Measurements from ENCODE around the gene MYRF.

DNA sequence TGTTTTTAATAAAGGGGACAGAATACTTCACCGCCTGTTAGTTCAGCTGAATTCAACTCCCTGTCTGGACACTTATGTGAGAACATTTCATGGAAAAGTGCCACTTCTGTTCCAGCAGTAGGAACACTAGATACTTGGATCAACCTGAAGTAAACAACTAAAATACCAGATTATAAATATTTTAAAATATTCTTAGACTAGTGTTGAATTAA lies 11.1 kb downstream of the ZP1 start:
- RRBS, result no CpG with 5 or more reads among the region's 1 CpG

- RRBS, result no CpG with 5 or more reads among the region's 2 CpGs
These were observed 11.5 kb downstream of the ZP1 start for GRCh38 chr11:60878774-60879272.

DNA sequence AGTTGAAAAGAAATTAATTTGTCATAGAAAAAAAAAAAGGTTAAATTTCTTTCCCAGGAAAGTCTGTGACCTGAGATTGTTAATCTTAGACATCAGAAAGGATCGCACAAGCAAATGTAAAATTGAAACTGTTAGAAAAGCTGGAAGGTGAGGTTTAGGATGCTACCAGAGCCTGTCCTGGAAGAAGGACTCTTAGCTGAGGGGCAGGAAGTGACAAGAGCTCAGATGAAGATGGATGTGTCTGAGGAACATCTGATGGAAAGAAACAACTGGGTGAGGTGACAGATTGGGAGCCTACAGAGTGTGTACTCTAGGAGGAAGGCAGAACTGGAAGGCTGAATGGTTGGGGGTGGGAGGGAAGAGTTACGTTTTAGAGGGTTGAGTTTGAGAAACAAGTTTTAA lies 2.0 kb upstream of the TMEM109 start:
- RRBS, result no CpG with 5 or more reads among the region's 2 CpGs

GRCh38 chr11:60925260-60925855 lies 1.1 kb downstream of the TMEM132A start:
- RRBS, result no CpG with 5 or more reads among the region's 11 CpGs

DNA sequence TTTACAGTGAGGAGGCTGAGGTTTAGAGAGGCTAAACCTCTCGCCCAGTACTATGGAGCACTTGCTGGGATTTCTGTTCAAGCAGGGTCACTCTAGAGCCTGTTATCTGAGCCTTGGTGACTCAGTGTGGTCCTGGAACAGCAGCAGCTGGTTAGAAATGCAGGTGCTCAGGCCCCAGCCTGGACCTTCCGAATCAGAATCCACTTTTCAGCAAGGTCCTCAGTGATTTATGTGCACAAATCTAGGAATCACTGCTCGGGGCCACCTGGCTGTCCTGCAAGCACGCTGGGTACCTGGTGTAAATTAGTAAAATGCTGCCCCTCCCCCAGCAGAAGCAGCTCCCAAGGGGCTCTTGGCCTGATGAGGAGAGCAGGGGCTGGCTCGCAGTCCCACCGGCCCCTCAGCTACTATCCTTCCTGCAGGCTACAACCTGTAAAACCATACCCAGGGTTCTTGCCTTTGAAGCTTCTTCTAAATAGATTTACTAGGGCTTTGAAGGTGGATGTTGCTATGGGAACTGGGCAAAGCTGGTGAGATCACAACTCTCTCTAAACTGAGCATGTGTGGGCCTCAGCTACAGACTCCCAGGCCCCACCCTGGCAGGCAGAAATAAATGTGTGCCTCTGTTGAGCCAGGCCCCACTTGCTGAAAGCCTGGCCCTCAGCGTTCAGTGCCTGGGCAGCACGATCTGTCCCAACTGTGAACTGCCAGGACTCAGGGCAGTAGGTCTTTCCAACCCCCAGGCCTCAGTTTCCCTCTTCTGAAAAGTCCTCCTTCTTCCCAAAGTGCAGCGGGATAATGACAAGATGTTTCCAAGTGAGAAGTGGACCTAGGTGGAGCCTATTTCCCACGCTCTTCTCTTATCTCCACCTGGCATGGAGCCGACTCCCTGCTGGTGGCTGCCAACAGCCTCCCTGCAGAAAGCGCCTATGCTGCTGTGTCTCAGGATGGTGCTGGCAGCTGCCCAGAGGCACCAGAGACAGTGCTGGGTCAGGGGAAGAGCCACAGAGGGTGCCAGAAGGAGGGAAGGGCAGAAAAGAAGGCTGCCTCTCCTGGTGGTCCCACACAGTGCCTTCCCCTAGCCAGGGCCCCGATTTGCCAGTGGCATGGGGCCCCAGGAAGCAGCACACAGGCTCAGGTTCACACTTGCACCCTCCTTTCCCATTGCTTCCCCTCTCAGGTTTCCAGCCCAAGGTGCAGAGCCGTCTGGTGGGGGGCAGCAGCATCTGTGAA lies 18.6 kb downstream of the CD5 start:
- RRBS, result no CpG with 5 or more reads among the region's 14 CpGs

DNA sequence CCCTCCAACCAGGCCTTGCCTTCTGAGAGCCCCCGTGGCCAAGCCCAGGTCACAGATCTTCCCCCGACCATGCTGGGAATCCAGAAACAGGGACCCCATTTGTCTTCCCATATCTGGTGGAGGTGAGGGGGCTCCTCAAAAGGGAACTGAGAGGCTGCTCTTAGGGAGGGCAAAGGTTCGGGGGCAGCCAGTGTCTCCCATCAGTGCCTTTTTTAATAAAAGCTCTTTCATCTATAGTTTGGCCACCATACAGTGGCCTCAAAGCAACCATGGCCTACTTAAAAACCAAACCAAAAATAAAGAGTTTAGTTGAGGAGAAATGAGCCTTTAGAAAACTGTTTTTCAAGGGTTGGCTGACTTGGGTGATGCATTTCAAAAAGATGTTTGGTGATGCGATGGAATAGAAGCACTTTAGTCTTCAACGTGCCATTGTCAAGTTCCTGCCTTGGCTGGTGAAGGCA lies 25.3 kb downstream of the CD5 start:
- RRBS, result no CpG with 5 or more reads among the region's 5 CpGs

GRCh38 chr11:61152679-61153157 lies 8.5 kb downstream of the VPS37C start:
- RRBS, result no CpG with 5 or more reads among the region's 6 CpGs

DNA sequence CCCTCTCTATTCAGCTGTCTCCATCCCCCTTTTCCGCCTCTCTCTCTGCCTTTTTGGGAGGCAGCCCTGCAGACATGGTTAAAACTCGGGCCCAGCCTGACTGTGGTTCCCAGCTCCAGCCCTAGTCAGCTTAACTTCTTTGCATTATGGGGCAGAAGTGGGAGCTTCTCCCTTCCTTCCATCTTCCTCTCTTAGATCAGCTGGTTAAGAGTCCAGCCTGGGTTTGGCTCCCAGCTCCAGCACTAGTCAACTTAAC lies 319 bp downstream of the PGA3 start:
- RRBS, result no CpG with 5 or more reads among the region's 2 CpGs

DNA sequence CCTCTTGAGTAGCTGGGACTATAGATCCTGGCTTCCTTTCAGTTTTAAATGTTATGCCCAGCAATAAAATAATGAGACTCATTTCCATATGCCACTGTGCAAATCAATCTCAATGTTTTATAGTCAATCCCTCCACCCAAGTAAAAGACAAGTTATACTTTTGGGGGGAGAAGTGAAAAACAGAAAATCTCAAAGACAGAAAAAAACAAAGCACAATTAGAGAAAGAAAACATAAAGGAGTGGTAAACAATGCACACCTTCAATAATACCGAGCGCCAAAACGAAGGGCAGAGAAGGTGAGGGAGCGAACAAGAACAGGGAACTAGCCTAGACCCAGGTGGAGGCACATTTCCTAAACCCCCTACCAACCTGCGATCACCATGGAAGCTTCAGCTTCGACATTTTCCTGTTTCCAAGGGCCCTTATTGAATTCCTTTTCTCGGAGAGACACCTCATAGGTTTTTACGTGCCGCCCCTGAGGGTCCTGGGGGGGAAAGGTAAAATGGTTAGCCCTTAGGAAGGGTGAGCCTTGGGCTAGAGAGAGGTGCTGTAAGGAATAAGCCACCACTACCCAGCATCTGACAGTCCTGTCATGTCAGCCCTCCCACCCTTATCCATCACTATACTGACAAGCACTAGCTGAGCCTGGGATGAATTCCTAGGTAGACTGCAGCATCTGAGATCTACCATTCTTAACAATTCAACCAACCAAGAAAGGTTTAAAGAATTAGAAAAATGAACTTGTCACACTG lies 6.3 kb downstream of the DDB1 start:
- RRBS, result no CpG with 5 or more reads among the region's 9 CpGs

GRCh38 chr11:61437384-61438272 lies 7.7 kb downstream of the SDHAF2 start:
- RRBS, result no CpG with 5 or more reads among the region's 15 CpGs

GRCh38 chr11:61533142-61533785 lies 24.7 kb downstream of the LRRC10B start:
- RRBS, result 44% methylated on average over 6 of the region's 17 CpGs

DNA sequence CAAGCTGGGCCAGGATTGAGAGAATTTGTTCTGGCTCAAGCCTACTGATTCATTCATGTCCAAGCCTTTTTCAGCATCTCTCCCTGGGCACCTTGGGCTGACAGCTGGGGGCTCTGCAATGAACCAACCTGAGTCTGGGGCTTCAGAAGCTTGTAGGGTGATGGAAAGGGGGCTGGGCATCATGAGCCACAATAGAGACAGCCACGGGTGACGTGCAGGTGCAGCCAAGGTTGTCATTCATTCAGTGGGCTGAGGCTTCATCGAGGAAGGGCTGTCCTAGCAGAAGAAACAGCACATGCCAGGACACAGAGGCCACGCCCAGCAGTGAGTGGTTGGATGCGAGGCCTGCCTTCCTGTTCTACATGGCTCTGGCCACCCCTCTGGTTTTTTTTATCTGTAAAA lies 19.9 kb upstream of the SYT7 start:
- RRBS, result no CpG with 5 or more reads among the region's 5 CpGs

DNA sequence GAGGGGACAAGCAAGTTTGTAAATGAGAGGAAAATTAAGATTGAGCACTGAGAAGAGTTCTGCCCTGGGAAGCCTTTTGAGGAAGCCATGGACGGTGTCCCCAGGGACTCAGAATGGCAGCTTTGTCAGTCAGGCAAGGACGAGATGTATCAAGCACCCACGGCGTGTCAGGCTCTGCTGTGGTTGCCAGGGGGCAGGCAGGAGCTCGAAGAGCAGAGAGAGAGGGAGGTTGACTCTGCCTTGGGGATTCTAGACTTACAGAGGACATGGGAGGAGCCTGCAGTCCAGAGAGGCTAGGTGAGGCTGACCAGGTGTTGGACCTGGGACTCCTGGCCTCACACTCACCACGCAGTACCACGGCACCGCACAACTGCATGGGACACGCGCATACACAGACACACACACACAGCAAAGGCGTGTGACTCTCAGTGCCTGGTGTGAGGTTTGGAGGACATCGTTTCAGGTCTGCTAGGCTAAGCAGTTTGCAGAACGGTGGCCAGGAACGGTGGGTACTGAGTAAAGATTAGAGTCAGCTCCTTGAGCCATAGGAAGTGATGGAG lies 29.2 kb upstream of the SYT7 start:
- RRBS, result no CpG with 5 or more reads among the region's 14 CpGs

DNA sequence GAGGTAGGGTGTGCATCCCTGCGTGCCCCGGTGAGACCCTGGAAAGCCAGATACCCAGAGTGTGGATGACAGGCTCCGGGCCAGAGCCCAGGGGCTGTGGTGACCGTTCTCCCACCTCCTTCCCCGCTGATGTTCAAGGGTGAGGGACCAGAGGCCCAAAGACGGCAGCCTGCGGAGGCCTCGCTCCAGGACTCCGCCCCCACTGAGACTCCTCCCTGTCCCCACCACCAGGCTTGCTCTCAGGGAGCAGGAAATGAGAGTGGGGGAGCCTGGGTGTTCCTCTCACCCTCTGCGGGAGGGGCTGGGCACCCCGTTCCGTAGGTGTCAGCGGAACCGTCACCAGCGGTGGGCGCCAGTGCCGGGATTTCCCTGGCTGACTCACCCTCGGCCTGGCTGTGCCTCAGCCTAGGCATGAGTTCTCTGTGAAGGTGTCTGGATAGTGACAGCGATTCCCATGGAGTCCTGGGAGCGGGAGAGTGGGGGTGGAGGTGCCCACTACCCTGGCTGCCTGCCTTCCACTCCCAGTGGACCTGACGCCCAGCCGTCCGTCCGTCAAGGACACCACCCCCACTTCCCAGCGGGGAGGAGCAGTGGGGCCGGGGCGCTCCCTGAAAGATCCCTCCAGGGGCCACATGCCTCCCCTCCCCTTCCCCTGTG lies 15.8 kb downstream of the DAGLA start:
- RRBS, result 80% methylated on average over 1 of the region's 27 CpGs

- RRBS, result no CpG with 5 or more reads among the region's 3 CpGs
These were observed 9.8 kb upstream of the MYRF start for GRCh38 chr11:61742625-61743035.

DNA sequence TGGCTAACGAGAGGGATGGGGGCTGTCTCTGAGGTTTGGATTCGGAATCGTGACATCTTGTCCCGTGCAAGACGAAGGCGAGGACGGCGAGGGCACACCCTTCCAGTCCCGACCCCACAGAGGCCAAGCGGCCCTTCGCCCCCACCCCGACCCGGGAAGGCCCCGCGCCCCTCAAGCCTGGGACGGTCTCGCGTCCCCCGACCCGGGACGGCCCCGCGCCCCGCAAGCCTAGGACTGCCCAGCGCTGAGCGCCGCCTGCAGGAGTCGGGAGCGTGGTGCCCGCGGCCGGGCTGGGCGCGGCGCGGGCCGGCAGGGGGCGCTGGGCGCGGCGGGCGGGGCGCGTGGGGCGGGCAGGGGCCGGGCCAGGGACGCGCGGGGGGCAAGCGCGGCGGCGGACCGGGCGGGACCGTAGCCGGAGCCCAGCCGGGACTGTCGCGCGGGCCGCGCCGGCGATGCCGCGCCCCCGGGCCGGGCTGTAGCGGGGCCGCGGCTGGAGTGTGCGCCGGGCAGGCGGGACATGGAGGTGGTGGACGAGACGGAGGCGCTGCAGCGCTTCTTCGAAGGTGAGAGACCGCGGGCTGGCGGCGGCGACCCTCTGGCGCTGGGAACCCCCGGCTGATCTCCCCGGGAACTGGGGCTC lies at the start of gene MYRF:
Gene MYRF, plus strand, starts transcription at position 409 of the 640 bp plus-strand sequence.
- RRBS, result 5% methylated on average over 46 of the region's 88 CpGs

- RRBS, result no CpG with 5 or more reads among the region's 23 CpGs
These were observed 18.6 kb downstream of the TMEM258 start for GRCh38 chr11:61773632-61774305.

DNA sequence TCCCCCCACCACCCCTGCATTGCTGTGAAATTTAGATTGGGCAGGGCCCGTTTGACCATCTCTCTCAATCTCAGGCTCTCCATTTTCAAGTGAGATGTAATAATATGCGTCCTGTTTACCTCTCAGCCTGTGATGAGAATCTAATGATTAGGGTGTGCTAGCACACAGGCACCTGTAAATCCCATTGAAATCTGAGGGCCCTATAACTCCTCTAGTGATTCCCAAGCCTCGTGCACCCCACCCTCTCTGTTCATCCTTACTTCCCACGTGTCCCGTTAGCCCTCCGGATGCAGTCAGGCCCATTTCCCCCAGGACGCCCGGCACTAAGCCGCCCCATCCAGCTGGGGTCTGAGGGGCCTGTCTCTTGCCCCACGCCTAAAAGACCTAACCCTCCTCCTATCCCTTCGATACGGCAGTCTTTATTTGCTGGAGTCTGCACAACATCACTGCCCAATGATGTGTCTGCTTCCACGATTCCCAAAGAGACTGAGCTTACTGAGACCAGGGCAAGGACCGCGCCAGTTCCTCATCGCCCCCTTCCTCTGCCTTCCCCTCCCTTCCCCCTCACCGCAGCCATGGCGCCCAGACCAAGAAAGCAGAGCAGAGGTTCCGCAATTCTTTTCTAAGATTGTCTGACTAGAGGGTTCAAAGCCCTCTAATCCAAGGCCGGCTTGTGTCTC lies 1.1 kb upstream of the FADS2 start:
- RRBS, result 11% methylated on average over 1 of the region's 20 CpGs

GRCh38 chr11:61869491-61870334 lies 21.6 kb downstream of the FADS3 start:
- RRBS, result no CpG with 5 or more reads among the region's 20 CpGs

DNA sequence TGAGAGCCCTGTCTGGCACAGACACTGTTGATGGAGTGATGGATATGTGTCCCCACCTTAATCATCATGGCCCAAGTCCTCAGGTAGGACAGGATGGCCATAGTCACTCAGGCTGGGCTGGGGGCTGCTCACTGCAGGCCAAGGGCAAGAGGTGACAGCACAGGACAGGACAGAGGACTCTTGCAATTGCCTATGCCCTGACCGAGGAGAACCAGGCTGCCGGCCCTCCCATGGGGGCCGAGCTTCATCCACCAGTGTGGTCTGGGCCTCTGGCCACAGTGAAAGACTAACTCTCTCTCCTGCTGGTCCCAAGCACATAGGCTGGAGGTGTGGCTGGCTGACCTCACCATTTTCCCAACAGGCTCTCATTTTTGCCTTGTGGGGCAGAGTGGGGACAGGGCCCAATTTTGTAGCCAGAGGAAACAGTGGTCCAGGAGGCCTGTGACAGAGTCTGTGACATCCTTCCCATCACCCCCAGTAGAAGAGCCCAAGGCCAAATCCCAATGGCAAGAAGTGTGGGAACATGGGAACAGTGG lies 6.6 kb downstream of the RAB3IL1 start:
- RRBS, result no CpG with 5 or more reads among the region's 3 CpGs

Measured in HL-60 (cell line).